Colic lymph node (tissue), 1 donor: Measurements from ENCODE around the genes STXBP2, ADAMTS10 and OR2Z1.

- PRO-cap = no peak
These were observed 11.4 kb downstream of the XAB2 start for GRCh38 chr19:7618028-7618334.

GRCh38 chr19:7636653-7637308 is at the start of gene STXBP2:
STXBP2 (plus strand) TSS chr19:7637110.
- PRO-cap = bidirectional peak, plus-strand start at chr19:7637123, minus-strand start at chr19:7636991

DNA sequence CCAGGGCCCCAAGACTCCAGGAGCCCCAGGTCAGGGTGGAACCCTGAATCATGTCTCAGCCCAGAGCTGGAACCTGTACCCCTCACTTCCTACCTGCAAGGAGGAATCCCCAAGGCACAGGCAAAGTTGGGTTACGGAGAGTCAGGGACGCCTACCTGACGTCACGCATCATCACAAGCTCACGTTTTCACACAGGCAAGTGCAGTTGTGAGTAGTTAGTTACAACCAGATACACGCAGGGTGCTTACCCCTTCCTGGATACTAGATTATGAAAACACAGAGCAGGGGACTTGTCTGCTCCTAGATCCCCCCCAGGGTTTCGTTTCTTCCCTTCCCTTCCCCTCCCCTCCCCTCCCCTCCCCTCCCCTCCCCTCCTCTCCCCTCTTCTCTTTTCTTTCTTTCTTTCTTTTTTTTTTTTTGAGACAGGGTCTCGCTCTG is 2.0 kb downstream of the RETN start:
- PRO-cap = no peak

- PRO-cap = no peak
These were observed 1.7 kb downstream of the TRAPPC5 start for GRCh38 chr19:7682194-7682931.

DNA sequence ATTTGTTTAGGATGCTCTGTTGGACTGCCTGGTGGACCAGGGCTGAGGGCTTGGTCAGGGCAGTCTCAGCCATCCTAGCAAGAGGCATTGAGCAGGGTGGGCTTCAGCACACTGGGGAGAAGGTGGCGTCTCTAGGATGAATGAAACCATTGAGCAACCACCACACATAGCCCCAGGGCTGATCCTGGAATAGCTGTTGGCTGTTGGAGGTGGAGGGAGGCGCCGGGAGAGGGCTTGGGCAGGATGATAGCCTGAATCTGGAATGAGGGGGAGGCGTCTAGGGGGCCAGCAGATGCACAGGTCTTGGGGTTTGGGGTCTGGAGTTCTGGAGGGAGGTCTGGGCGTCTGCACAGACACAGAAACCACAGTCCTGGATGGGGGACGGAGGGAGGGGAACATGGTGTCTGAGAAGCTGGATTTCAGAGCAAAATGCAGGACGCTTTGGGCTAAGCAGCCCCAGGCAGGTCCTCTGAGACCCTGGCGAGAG is 5.0 kb downstream of the TRAPPC5 start:
- PRO-cap = no peak

DNA sequence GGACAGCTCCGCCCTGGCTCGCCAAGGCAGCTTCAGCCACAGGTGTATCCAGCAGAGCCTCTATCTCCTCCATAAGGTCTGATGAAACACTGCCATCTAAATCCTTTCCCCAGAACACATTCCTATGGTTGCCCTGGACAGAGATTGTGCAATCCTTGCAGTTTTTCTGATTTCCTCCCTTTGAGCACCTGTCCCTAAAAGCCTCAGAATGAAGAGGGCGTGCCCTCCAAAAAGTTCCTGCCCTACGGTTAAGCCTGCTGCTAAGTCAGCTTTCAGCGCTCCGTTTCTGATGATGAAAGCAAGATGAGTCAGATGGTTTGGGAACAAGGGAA is 21.0 kb downstream of the CLEC4M start:
- PRO-cap = no peak

GRCh38 chr19:7908605-7908998 is 4.9 kb downstream of the MAP2K7 start:
- PRO-cap = no peak

DNA sequence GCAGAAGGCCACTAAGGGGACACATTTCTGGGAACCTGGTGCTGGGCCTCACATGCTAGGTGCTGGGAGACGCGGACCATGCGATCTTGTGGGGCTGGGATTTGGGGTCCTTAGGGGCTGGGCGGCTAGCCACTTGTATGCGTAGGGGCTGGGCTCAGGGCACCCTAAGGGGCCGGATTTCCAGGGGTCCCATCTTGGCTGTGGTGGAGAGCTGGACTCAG is 2.4 kb downstream of the TGFBR3L start:
- PRO-cap = no peak

GRCh38 chr19:7923614-7924255 is 2.2 kb downstream of the CTXN1 start:
- PRO-cap = no peak

GRCh38 chr19:8028916-8029493 is 23.6 kb upstream of the CCL25 start:
- PRO-cap = no peak

DNA sequence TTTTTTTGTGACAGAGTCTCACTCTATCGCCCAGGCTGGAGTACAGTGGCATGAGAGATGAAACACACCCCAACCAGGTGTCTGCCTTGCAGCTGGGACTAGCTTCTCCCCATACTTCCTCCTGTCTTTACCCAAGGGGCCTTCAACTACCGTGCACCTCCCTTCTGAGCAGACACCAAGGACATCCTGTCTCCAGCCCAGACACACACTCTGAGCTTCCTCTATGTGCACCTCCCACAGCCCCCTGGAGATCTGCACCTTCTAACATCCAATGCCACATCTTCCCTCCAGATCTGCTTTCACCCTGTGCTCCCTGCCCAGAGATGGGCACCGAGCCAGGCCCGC is 14.0 kb upstream of the CERS4 start:
- PRO-cap = bidirectional peak, plus-strand start at position 124 of the sequence, minus-strand start at position 100 of the sequence

DNA sequence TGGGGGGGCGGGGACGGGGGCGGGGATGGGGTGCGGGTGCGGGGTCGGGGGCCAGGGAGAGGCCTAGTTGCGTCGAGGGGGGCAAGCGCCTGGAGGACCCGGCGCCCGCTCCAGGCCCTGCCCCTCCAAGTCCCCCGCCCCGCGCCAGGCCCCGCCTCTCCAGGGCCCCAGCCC is 204 bp upstream of the CERS4 start:
- PRO-cap = bidirectional peak, plus-strand start at position 66 of the sequence, minus-strand start outside the sequence; bidirectional peak, plus-strand start outside the sequence, minus-strand start at position 127 of the sequence

DNA sequence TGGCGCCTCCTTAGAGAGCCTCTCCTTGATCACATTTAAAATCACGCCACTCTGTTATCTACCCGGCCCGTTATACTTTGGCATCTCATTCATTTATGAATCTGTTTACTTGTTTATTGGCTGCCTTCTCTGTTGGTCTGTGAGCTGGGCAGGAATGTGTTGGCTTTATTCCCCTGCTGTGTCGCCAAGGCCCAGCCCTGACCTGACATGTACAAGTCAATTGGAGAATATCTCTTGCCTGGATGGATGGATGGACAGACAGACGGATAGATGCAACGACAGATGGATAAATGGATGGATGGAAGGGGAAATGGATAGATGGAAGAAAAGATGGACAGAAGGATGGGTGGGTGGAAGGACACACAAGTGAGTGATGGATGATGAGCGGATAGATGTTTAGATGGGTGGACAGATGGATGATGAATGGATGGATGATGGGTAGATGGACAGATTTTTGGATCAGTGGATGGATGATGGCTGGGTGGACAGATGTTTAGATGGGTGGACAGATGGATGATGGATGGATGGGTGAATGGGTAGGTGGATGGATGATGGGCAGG is 39.0 kb downstream of the CERS4 start:
- PRO-cap = no peak

DNA sequence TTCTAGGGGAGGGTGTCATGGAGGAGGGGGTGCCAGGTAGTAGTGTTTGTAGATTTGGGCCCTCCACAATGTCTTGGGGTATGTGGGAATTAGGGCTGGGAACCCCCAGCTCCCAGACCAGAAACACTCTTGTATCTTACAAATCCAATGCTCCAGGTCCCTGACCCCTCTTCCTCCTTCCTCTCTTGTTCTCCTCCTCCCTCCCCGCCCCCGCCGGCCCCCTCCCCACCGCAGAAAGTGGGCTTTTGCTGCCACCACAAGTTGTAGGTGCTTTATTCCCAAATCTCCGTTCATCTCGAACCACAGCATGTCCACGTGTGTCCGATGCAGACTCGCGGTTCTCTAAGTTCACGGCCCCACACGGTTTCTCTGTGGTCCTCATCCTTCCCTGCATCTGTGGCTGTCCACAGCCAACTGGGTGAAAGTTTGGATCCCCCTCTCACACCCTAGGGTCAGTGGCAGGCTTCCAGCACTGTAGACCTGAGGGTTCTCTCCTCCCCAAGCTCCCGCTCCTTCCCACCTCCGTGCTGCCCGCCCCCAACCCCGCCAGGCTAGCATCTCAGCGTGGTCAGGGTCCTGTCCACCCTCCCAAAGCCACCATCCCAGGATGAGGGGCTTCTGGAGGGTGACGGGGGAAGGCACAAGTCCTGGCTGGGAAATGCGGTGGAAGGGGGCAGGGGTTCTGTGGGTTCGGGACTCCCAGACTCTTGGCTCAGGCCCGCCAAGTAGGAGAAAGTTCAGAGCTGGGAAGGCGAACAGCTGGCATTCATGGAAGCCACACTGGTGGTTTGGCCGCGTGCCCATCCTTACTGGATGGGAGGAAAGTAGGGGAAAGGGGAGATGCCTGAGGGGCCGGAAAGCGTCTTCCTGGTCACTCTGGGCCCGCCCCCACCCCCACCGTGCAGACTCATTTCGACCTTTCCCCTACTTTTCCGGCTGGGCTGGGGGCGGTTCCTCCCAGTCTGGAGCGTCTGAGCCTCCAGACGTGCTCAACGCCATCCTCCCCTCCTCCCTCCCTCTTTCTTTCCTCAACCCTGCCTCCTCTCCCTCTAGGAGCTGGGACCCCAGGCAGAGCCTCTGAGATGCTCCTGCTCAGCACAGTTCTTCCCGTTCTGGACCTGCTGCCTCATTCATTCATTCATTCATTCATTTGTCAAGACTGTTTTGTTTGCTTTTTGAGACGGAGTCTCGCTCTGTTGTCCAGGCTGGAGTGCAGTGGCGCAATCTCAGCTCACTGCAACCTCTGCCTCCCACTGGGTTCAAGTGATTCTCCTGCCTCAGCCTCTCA is 3.2 kb downstream of the ANGPTL4 start:
- PRO-cap = no peak

GRCh38 chr19:8379375-8379790 is 10.8 kb upstream of the RAB11B start:
- PRO-cap = no peak

GRCh38 chr19:8512908-8513370 is 1.0 kb downstream of the ZNF414 start:
- PRO-cap = no peak

DNA sequence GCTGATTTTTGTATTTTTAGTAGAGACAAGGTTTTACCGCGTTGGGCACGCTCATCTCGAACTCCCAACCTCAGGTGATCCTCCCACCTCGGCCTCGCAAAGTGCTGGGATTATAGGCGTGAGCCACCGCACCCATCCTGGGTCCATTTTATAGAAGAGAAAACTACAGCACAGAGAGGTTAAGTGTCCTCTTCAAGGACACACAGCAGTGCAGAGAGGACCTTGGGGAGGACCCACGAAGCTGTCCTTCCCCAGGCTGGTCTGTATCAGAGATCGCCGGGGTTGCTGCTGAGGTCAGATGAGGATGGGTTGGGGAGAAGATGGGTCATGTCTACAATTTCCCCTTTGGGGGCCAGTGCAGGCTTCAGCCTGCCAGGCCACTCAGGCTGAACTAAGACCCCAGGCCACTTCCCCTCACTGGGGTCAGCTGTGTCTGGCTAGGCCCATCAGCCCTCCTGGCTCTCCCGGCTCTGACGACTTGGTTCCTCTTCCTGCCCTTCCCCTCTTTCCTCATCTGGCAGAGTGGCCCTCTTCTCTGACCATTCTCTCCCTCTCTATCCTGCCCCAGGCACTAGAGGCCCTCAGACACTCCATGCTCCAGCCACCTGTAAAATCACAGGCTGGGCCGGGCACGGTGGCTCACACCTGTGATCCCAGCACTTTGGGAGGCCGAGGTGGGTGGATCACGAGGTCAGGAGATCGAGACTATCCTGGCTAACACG is 9.6 kb downstream of the MYO1F start:
- PRO-cap = no peak

- PRO-cap = bidirectional peak, plus-strand start at chr19:8610818, minus-strand start at chr19:8610682
These were observed at the start of gene ADAMTS10 for GRCh38 chr19:8610149-8611292. ADAMTS10 (minus strand) TSS chr19:8610715.

DNA sequence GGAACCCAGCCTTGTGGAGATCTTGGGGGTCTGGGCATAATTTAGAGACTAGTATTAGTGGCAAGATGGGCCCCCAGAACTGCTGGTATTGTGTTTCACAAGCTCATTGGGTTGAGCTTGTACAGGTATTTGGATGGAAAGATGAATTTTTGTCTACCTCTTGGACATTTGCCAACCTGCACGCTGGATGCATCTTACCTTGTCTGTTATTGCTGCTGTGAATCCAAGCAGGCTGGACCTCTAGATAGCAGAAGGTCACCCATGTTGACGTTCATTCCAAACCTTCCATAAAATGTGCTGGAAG is at the start of gene OR2Z1:
Gene OR2Z1, plus strand, starts transcription at position 170 of the 304 bp plus-strand sequence.
- PRO-cap = no peak

GRCh38 chr19:8831557-8832156 is 447 bp downstream of the ZNF558 start:
- PRO-cap = no peak